Parietal lobe (tissue), 2 donors: ENCODE results near the genes MOV10L1 and KLHDC7B.

DNA sequence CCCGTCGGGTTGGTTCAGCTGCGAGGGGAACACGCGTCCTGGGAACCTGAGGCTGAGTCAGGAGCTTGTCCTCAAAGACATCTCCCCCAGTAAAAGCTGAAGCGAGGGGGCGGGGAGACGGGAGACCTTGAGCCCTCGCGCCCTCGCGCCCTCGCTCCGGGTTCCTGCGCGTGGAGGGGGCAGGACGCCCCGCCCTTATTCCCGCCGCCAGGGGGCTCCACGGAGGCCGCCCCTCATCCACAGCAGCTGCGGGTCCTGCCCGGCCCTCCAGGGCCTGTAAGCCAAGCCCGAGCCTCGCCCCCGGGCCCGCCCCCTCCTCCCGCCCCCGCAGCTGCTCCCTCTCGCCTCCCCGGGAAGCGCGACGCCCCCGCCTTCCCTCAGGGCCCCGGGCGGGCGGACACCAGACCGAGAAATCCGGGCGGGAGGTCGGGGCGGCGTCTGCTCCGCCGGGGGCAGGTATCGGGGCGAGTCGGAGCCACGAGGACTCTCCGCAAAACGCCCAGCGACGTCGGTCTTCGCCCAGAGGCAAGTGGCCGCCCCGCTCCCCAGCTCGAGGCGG, 22.8 kb downstream of the PIM3 start:
- RAMPAGE, long total RNA, result no peak

- RAMPAGE, long total RNA, result no peak
These were observed 19.3 kb upstream of the IL17REL start for GRCh38 chr22:50031785-50032271.

- RAMPAGE, long total RNA, result no peak
These were observed at the start of gene MOV10L1 for GRCh38 chr22:50089554-50090091. TSS of gene MOV10L1 (plus strand) at chr22:50090006.

DNA sequence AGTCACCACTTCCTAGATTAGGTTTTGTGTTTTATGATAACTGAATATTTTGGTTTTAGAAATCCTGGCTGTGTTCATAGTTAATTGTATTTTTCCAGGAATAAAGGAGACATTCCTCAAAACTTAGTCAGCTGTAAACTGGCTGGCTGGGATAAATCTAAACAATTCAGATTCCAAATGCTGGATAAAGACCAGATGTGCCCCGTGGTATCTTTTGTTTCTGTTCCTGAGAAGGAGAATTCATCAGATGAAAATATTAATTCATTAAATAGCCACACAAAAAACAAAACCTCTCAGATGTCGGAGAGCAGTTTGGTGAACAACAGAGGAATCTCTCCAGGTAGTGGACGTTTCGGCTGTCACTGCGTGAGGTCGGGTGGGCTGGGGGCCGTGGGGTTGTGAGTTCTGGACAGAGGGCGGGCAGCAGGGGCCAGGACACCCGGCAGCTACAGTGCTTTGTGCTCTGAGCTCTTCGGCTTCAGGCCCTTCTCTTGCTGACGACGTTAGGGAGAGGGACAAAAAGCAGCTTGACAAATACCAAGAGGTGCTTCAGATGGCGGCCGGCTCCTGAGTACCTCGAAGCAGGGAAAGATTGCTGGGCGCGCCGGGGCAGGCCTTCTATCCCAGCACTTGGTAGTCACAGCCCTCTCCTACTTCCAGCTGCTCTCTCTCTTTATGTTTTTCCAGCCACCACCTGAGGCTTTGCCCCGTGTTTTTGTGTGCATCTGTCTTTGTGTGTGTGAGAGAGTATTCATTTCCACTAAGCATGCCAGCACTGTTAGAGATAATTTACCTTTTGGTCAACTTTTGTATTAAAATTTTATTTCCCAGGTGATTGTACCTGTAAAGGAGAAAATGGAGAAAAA, 24.7 kb downstream of the MOV10L1 start:
- RAMPAGE, long total RNA, result no peak

- RAMPAGE, long total RNA, result no peak
These were observed 4.7 kb downstream of the TRABD start for GRCh38 chr22:50190059-50191098.

GRCh38 chr22:50191732-50191944, 5.9 kb downstream of the TRABD start:
- RAMPAGE, long total RNA, result no peak

- RAMPAGE, long total RNA, result no peak
These were observed 608 bp upstream of the SELENOO start for GRCh38 chr22:50200148-50200658.

DNA sequence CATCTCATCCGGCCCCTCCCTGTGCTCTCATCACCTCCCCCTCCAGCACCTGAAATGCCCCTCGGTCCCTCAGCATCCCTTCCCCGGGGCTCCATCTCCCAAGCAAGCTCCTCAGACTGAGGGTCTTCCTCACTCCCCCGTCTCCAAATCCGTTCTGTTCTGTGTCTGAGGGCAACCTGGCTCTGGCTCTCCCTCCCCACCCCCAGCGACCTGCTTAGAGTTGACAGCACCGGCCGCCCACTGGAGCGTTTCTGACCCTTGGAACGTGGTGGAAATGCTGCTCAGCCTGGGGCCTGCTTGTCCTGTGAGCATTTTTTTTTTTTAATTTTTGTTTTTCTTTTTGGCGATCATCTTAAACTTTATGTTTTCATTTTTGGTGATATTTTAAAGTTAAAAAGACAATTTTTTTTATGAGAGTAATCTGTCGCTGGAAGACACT, 1.5 kb downstream of the SELENOO start:
- RAMPAGE, long total RNA, result no peak

- RAMPAGE, long total RNA, result no peak
These were observed 7.2 kb downstream of the PLXNB2 start for GRCh38 chr22:50300135-50300752.

DNA sequence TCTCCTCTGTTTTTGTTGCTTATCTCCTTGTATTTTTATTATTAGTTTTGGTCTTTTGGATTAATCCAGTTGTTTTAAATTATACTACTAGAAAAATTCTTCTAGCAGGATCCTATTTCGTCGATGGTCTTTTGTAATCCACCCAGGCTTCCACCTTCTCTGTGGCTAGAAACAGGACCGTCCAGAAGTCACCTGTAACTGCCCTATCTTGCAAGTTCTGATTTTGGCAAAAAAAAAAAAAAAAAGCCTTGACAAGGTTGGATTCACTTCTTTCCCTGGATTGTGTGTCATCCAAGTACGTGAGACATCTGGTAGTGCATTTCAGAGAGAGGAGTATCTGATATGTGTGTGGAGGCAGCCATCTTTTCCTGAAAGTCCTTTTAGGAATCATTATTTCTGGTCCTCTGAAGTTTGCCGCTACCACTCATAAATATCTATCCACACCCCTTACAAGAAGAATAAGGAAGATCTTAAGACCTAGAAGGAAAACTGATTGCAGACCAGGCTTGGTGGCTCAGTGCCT, 48.7 kb downstream of the PPP6R2 start:
- RAMPAGE, long total RNA, result no peak

- RAMPAGE, long total RNA, result no peak
These were observed 31.5 kb downstream of the SBF1 start for GRCh38 chr22:50443320-50443722.

DNA sequence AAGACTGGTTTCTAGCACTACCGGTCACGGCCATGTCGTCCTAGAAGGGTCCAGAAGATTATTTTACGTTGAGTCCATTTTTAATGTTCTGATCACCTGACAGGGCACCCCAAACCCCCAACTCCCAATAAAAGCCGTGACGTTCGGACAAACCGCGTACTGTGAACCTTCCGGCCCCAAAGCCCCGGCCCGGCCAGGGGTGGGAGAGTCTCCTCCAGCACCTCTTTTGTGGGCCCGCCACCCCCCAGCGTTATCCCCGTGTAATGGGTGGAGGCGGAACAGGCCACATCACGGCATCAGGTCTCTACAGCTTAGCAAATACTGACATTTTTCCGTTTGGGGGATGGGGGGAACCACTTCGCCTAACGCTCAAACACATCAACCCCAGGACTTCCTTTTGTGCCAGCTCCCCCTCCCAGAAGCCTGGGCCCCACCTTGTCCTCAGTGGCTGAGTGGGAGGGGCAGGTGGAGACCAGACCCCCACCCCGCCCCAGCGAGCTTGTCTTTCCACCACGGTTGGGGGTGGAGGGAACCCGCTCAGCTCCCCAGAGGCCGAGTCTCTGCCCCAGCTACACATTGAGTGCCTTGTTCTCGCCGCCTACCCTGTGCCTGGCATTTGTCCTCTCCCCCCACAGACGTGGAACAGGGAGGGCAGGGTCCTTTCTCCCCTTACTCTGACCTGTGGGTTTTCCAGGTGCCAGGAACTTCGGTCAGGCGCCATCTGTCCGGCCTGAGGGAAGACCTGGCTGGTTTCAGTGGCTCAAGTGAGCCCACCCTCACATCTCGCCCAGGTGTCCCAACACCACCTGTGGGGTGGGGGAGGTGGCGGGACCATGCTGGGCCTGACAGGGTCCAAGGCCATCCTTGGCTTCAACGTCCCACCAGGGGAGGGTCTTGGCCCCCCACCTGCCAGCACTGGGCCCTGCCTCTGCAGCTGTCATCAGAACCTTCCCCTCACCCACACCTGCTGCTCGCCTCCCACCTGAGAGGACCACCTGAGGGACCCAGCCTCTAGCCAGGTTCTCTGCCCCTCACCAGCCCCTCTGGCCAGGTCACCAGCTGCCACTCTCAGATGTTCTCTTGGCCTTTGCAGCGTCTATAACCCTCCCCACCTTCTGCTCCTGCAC, 29.5 kb downstream of the SBF1 start:
- RAMPAGE, long total RNA, result no peak

DNA sequence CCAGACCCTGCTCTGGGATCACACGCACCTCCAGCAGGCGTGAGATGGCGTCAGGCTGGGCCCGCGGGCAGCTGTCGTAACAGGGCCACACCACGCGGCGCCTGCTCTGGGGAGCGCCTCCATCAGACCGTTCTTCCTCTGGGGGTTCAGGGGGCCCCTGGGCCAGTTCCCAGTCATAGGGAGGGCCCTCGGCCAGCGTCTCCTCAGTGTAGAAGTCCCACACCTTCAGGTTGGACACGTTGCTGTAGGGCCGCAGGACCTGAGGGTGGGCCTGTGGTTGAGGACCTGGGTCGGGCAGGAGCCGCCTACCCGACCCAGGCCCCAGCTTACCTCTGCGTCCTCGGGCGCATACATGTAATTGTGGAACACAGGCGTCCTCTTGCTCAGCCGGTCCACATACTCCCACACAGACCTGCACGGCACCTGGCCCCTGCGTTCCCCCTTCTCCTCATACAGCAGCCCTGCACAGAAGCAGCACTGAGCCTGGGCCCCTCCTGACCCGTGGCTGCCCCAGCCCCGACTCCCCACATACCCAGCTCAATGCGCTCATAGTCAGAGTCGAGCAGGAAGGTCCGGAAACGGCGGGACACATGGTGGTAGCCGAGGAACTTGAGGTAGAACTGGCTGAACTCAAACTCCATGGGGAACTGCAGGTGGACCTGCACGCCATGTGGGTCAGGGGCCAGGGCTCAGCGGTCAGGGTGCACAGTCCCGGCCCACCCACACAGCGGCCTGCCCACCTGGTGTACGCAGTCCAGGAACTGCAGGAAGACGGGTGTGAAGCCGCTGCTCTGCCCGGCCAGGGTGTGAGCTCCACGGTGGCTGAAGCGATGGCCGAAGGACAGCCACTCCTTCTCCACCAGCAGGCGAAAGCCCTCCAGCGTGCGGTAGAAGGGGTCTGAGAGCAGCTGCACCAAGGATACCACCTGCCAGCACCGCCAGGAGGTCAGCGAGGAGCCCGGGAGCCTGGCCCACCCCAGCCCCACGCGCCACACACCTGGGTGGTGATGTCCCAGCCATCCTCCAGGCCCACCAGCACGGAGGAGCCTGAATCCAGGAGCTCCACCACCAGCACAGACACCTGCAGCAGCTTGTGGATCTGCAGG, 20.0 kb downstream of the SBF1 start:
- RAMPAGE, long total RNA, result no peak

GRCh38 chr22:50458960-50460271, 15.4 kb downstream of the SBF1 start:
- RAMPAGE, long total RNA, result no peak

DNA sequence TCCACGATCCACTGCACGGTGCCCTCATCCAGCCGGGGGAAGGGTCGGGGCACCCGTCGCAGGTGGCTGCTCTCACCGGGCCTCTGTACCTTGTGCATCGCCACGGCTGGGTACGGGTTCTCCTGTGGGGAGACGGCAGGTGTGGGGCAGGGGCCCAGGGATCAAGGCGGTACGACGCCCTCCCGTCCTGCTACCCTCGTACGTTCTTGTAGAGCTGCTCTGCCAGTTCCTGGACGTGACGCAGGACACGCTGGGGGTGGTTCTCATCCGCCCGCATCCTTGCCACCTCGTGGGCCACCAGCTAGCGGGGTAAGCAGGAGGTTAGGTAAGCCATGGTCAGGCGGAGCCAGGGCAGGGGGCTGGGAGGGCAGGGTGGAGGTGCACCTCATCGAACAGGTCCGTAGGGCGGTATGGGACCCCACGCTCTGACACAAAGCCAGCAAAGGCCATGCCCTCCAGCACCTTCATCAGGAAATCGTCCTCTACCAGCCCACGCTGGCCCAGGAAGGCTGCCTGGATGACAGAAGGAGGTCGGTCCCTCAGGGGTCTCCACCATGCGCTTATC, 10.1 kb downstream of the SBF1 start:
- RAMPAGE, long total RNA, result no peak

GRCh38 chr22:50522167-50523353, 2.8 kb downstream of the SCO2 start:
- RAMPAGE, long total RNA, result no peak

GRCh38 chr22:50524466-50524684, 1.0 kb downstream of the SCO2 start:
- RAMPAGE, long total RNA, result no peak

DNA sequence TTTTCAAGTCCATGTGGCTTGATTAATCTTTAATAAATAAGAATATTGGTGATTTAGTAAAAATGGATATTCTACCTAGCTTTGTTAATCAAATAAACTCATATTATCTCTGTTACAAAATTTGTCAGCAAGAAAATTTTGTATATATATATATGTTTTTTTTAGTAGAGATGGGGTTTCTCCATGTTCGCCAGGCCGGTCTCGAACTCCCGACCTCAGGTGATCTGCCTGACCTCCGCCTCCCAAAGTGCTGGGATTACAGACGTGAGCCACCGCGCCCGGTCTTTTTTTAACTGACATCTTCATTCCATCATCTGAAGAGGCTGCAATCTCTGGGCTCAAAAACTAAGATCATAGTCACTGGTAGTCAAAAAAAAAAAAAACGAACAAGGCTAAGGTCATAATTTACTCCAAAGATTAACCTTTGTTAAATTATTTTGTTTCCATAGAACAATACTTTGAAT, 5.4 kb upstream of the KLHDC7B start:
- RAMPAGE, long total RNA, result no peak

- RAMPAGE, long total RNA, result no peak
These were observed at the start of gene KLHDC7B for GRCh38 chr22:50545553-50546139. TSS of gene KLHDC7B (plus strand) at chr22:50545899.

DNA sequence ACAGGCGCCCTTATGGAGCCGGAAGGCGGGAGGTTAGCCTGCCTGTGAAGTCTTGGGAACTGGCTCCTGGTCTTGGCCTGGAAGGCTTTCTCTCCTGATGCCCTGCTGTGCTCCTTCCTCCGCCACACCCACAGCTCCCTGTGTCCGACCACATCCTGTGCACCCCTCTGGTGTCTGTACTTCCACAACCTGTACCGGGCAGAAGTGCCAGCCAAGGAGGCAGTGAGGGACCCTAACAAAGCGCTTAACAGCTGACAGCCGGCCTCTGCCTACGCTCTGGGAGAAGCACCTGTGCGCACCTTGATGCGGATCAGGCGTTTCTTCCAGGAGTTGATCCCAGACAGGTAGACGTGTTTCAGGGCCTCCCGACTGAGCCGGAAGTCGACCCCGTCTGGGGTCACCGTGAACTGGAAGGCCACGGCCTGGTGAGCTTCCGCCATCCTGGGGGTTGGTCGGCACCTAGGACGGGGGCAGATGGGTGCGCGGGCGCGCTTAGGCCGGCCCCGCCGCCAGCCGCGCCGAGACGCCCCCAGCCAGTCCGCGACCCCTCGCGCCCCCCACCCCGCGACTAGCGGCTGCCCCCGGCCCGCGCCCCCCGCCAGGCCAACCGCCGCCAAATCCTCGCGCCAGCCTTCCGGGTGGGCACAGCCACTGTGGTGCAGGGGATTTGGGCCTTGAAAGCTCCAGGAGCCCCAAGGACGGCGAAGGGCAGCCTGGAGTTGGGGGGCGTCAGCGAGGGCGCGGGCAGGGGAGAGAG, 573 bp downstream of the CPT1B start:
- RAMPAGE, long total RNA, result no peak